Cytotoxic T cell (primary cell): ENCODE measurements around the genes CDADC1, SETDB2 and SPRYD7.

- PRO-cap, 2 experiments: no peak in any of the 2 experiments
Measured at GRCh38 chr13:48160659-48161320, 65.9 kb upstream of the MED4 start.

DNA sequence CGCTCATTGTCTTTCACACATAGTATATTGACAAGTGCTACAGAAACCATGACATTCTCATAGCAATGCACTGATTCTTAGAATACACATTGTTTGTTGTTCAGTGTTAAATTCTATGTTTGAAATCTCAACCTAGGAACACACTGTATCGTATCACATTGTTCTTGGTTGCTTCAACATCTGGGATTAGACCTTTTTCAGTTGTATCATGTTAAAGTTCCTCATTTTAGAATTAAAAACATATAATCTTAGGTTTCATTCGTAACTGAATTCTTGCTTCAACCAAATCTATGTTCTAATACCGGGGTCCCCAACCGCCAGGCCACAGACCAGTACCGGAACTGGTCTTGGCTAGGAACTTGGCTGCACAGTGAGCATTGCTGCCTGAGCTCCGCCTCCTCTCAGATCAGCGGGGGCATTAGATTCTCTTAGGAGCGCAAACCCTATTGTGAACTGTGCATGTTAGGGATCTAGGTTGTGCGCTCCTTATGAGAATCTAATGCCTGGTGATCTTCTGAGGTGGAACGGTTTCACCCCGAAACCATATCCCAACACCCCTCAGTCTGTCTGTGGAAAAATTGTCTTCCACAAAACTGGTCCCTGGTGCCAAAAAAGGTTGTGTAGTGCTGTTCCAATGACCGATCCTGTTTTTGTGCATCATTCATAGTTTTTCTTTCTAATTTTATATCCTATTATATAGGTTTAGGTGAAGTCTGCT lies 19.2 kb downstream of the ITM2B start:
- PRO-cap, 2 experiments: no peak in any of the 2 experiments

DNA sequence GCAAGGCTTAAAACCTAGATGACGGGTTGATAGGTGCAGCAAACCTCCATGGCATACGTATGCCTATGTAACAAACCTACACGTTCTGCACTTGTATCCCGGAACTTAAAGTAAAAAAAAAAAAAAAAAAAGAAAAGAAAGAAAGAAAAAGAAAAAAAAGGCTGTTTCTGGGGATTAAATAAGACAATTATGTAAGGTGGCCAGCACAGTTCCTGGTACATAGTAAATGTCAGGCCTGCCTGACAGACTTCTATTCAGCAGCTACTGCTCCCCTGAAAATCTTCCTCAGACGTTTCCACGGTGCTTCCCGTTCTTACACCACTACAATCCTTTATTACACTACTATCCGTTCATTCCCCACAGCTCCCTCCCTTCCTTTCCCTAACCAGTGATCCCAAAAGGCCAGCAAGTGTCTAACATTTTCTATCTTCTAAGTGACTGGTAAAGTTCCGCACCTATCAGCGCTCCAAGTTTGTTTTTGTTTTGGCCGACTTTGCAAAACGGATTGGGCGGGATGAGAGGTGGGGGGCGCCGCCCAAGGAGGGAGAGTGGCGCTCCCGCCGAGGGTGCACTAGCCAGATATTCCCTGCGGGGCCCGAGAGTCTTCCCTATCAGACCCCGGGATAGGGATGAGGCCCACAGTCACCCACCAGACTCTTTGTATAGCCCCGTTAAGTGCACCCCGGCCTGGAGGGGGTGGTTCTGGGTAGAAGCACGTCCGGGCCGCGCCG lies 550 bp upstream of the RB1 start:
- PRO-cap, 2 experiments: peak in 1 of 2 experiments; most common plus-strand start position 203 of the sequence (in 1)

GRCh38 chr13:48400729-48401323 lies 12.1 kb downstream of the LPAR6 start:
- PRO-cap, 2 experiments: no peak in any of the 2 experiments

GRCh38 chr13:48402753-48403971 lies 9.8 kb downstream of the LPAR6 start:
- PRO-cap, 2 experiments: peak in 2 of 2 experiments; most common plus-strand start chr13:48403271 (in 1); most common minus-strand start chr13:48403329 (in 1)

- PRO-cap, 2 experiments: no peak in any of the 2 experiments
Measured at GRCh38 chr13:48405271-48405628, 7.7 kb downstream of the LPAR6 start.

GRCh38 chr13:48410037-48410817 lies 2.7 kb downstream of the LPAR6 start:
- PRO-cap, 2 experiments: peak in 2 of 2 experiments; most common plus-strand start chr13:48410522 (in 2)

DNA sequence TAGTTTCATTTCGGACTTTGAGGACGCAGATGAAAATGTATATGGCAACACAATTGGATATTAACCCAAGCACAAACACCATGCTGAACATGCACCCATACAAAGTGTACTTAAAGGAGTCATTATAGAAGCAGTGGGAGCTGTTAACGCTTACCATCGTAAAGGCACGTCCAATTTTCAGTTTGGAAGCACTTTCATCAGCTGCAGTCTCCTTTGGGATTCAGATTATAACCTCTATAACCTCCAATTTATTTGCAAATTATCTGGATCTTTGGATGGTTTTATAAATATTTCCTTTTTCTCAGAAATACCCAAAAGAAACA lies 685 bp downstream of the LPAR6 start:
- PRO-cap, 2 experiments: no peak in any of the 2 experiments

- PRO-cap, 2 experiments: no peak in any of the 2 experiments
Measured at GRCh38 chr13:48518194-48518393, 14.8 kb downstream of the RCBTB2 start.

DNA sequence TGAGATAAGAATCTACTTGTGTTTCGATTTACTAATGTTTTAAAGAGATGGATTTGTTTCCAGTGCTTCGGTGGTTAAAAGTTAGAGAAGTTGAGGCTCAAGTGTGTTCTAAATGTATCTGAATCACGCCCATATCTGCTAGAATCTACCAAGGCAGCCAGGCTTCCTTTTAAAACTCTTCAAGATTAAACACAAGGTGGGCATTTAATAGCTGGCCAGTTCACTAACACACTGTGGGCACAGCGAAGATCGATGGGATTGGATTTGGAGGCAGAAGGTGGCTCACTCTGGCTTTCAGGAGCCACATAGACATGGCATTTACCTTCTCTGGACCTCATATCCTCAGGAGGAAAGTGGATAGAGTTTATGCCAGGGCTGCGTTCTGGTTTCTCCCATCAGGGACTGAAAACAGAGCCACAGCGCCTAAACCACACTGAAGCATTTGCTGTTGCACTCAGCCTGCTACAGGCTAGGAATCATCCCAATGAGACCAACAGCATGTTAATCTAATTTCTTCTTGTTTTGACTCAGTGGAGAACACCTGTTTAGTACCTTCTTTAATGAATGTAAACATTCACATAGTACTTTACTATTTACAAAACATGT lies 1.5 kb downstream of the CYSLTR2 start:
- PRO-cap, 2 experiments: no peak in any of the 2 experiments

DNA sequence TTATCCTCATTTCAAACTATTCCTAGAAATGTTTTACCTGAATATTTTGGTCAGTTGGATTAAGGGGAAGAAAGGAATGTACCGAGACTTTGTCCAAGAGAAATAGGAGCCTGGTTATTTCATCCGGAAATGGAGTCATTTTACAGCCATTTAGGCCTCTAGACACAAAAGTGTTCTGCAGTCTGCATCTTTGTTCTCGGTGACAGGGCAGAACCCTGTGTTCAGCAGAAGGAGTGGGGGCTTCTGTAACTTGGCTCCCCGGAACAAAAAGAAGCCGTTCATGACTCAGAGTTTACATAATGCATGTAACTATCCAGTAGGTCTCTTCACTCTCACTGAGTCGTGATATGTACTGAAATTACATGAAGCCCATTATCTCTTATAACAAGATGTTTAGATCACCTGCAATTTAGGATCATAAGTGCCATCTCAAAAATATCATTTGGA lies 21.6 kb upstream of the FNDC3A start:
- PRO-cap, 2 experiments: no peak in any of the 2 experiments

DNA sequence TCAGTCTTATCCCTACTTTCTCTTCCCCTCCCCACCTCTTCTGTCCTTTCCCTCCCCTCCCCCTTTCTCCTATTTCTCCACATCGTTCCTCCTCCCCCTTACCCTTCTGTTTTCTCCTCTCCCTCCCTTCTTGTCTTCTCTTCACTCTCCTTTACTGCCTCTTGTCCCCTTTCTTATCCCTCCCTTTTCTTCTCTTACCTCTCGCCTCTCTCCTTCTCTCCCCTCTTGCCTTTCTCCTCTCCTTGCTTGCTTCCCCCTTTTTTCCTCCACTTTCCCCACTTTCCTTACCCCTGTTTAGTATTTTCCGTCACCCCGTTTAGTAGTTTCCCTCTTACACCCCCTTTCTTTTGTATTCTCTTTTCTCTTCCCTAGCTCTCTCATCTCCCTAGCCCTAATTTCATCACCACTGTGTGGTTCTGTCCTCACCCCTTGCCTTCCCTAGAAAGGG lies 107.1 kb upstream of the MLNR start:
- PRO-cap, 2 experiments: no peak in any of the 2 experiments

DNA sequence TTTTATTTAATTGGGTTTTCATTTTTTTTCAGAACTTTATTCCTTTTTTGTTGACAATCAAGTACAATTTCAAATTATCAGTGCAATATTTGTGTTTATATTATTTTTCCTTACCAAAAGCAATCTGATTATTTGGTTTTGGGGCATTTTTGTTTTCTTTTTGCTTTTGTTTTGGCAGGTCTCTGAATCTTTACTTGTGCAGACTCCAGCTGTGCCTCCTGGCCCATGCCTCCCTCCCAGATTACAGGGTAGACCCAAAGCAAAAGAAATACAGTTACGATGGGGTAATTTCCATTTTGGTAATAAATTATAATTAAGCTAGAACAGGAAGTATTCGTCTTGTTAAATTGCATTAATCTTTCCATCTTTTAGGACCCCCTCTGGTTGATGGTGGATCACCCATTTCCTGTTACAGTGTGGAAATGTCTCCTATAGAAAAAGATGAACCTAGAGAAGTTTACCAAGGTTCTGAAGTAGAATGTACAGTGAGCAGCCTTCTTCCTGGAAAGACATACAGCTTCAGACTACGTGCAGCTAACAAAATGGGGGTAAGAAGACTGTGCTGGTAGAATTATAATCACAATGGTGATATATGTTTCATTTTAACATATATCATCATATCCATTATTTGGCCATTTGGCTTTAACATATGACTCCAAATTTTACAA lies 29.2 kb upstream of the MLNR start:
- PRO-cap, 2 experiments: no peak in any of the 2 experiments

DNA sequence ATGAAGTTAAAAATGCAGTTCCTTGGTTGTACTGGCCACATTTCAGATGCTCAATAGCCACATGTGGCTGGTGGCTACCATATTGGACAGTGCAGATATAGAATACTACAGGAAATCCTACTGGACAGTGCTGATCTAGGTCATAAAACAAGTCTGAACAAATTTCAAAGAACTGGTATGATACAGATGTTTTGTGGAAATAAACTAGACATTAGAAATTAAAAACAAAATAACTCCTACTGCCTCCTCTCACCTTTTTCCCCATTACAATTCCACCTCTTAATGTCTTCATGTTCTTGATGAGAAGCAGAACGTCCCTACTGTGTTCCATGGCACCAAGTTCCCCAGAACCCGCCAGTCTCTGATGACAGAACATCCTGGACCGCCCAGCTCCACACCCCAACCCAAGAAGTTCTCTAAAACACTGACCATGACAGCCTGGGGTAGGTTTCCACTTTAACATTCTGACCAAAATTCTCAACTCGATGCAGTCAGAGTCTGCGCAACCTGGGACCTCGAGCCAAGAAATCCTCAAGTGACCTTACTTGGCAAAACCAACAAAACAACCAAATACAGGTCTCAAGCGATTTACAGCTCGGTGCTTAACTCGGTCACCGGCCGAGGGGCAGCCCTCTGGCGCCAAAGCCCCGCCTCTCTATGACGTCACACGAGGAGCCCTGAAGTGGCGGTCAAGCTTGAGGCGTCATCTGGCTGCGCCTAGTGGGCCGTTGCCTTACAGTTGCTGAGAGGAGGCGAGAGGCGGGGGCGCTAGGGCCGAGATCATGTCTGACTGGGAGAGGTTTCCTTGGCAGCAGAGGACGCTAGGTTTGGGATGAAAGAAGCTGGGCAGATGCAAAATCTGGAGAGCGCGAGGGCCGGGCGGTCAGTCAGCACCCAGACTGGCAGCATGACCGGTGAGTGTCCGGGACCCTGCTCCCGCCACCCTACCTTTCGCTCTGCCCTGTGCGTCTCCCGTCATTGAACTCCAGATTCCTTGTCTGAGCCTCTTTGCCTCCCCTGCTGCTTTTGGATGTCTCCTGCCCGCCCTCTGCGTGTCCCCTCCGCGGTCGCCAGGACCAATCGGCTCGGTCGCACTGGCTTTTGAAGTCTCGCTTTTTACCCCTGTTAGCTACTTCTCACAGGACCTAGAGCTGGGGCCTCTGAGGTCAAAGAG lies at the start of gene CDADC1:
CDADC1 (plus strand) TSS at position 720 of the 1,174 bp plus-strand sequence.
- PRO-cap, 2 experiments: peak in 2 of 2 experiments; most common plus-strand start position 736 of the sequence (in 2); most common minus-strand start position 568 of the sequence (in 2)

- PRO-cap, 2 experiments: no peak in any of the 2 experiments
Measured at GRCh38 chr13:49397281-49397682, 46.6 kb downstream of the CAB39L start.

DNA sequence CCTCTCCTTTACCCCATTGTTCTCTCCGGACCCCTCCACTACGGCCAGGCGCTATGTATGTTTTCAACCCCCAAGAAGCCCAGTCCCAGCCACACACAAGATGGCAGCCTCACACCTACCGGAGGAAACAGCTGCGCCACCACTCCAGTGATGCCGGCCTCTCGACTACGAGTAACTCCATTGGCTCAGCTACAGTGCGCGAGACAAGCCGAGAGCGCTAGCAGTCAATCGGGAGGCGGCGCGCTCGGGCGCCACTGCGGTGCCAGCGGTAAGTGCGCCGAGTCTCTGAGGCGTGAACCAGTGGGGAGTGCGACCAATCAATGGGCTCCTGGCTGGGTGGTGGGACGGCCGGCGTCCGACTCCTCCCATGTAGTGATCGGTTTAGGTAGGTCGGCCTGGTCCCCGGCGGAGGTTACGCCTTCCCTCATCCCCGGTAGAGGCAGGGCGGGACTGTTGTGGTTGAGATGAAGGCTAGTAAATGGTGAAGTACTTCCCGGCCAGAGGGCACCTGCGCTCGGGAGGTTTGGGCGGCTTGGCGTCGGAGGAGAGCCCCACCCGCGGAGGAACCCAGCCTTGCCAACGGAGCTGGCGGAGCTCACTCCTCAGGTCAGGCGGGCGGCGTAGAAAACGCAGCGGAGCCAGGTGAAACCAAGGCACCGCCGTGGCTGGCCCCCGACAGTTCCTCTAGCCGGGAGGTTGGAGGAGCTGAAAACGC lies at the start of gene SETDB2:
SETDB2 (plus strand) TSS at position 408 of the 715 bp plus-strand sequence.
- PRO-cap, 2 experiments: peak in 2 of 2 experiments; most common plus-strand start position 507 of the sequence (in 2); most common minus-strand start position 97 of the sequence (in 2)

DNA sequence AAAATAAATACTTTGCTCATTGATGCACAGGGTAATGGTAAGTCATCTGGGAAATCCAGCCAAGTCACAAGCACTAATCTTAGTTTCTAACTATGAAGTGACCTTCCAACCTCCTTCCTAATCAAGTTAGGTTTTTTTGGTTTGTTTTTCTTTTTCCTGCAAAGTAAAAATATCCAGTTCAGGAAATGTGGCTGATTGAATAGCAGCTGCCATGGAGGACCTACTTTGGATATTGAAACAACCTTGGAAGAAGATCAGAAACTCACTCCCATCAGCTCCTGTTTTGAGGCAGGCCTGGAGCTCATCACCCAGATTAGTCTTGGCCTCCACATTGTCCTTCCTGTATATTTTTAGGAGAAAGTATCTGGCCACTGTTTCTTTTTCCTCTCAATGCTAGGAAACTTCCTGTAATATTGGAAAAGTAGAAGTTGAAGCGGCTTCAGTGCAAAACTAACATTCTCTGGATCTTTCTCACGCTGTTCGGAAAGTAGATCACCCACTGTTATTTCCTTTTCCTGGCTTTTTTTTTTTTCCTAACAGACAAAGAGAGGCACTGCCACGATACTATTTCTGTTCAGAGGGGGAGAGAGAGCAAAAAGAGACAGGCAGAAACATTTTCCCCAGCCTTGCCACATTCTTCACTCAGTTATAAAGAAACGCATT lies 12.2 kb upstream of the ARL11 start:
- PRO-cap, 2 experiments: no peak in any of the 2 experiments

DNA sequence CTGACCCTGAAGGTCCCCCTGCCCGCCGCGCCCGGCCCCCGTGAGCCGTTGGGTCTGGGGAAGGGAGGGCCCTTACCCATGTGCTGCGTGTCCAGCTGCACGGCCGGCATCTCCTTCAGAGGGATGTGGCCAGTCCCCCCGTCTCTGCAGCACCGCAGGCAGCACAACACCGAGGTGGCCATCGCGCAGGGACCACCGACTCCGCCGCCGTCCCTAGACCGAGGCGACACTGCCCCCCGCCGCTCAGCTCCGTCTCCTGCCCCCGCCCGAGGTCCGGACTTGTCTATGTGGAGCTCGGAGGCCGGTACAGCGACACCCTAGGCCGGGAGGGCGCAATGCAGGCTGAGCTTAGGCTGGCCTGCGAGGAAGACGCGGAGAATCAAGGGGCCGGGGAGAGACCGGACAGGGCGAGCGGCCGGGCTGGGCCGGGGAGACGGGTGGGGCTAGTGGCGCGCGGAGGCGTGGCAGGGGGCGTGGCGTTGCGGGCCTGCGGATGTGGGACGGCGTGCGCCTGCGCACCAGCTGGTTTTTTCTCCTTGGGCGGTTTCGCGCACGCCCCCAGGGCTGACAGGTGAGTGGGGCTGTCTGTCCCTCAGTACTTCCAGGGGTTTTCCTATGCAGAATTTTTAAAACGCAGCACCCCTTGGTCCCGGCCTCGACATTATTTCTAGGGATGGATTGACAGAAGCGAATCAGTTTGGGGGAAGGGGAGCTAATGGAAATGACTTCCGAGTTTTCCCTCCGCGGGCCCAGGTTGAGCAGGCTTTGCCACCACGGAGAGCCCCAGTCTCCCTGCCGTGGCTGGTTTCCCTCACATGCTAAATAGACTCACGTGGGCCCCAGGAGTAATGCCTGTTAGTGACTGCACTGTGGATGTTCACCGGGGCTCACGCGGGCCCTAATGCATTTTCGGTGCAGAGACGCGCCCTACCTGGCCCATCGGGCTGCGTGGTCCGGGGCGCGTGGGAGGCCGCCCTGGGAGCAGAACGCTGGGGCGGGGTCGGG lies at the start of gene SPRYD7:
SPRYD7 (minus strand) TSS at position 287 of the 1,005 bp plus-strand sequence.
- PRO-cap, 2 experiments: peak in 2 of 2 experiments; most common plus-strand start position 906 of the sequence (in 2); most common minus-strand start position 211 of the sequence (in 1)

GRCh38 chr13:49956196-49956917 lies 20.2 kb upstream of the SPRYD7 start:
- PRO-cap, 2 experiments: no peak in any of the 2 experiments

DNA sequence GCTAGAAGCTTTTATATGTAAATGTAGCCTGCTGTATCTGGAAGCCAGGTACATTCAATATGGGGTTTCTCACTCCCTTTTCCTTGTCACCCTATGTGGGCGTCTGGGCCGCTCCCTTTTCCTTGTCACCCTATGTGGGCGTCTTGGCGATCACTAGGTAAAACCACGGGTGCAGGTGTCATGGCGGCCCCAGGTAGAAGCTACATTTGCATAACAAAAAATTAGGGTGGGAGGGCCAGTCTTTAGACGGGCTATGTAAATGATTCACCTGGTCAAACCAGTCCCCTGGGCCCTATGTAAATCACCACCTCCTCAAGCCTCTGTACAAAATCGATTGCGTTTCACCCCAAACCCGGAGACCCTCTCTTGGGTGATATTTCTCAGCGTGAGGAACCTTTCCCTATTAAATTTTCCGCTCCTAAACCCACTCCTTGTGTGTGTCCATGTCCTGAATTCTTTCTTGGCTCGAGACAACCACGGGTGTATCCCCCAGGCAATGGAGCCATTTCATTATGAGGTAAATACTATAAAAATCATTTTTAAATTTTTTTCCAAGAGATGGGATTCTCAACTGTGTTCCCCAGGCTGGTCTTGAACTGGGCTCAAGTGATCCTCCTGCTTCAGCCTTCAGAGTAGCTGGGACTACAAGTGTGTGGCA lies 2.3 kb downstream of the TRIM13 start:
- PRO-cap, 2 experiments: no peak in any of the 2 experiments